Peripheral blood mononuclear cell (primary cell): ENCODE measurements around the gene PIAS2.

DNA sequence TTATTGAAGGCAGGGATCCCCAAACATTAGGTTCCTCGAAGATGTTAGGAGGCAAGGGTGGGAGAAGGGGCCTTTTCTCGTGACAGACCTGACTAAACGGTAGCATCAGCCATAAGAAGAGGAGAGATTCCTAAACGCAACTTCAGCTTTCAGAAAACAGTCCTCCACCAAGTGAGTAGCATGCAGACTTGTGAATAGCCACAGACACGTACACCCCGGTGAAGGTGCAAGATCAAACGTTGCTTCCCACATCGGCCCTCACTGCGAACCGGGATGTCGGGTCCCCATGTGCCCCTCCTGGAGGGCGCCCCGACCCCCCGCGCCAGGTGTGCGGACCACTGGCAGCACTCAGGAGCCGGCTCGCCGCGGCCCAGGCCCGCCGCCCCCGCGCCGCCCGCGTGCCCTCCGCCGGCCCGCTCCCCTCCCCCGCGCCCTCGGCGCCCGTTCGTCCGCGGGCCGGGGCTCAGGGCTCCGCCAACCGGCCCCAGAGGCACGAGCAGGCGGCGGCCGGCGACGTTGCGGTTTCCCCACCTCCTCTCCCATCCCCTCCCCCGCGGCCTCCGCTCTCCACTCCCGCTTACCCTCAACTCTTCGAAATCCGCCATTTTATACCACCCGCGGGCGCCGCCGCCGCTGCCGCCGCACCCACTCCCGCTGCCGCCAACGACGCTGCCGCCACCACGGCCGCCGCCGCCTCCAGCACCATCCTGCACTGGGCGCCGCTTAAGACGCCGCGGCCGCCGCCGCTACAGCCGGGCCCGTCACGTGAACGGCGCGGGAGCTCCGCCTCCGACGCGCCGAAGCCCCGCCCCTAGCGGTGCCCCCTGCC, at the start of gene PIAS2:
PIAS2 (minus strand) TSS at position 767 of the 829 bp plus-strand sequence.
- PRO-cap, 8 experiments = peak in 8 of 8 experiments; most common plus-strand start position 235 of the sequence (in 1); most common minus-strand start position 698 of the sequence (in 8)

DNA sequence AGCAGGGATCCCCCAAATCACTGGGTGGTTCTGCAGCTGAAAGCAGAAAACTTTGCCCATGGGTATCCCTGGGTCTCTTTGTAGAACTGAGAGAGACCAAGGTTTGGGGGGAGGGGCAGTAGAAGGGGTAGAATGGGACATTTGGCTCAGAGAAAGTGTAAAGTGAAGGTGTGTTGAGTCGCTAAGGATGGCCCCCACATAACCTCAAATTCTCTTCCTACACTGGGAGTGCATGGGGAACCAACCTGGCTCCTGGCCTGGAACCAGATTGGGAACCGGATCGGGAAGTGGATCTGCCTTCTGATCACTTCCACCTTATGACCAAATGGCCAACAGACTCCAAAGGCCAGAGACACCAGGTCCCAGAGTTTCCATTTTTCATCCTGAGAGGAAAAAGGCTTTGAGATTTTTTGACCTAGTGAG, 171.6 kb upstream of the SKOR2 start:
- PRO-cap, 8 experiments = peak in 1 of 8 experiments; most common plus-strand start position 281 of the sequence (in 1)

DNA sequence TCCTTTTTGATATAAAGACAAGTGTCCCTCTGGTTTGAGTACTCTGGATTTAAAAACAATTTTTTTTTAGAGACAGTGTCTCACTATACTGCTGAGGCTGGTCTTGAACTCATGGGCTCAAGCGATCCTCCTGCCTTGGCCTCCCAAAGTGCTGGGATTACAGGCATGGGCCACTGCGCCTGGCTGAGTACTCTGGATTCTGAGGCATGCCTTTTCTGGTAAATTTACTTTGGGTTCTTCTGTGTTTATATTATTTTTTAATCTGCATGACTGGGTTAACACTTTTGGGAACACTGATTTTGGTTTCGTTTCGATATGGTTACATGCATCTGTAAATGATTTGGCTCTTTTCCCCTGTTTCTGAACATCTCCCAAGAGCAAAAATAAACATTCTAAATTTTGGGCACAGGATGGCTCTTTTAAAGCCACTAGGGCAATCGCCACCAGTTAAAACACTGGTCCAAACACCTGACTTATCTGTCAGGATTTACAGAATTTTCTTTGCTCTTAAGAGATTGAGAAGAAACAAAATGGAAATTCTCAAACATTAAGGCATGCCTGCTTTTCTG, 113.0 kb downstream of the SMAD2 start:
- PRO-cap, 8 experiments = no peak in any of the 8 experiments

DNA sequence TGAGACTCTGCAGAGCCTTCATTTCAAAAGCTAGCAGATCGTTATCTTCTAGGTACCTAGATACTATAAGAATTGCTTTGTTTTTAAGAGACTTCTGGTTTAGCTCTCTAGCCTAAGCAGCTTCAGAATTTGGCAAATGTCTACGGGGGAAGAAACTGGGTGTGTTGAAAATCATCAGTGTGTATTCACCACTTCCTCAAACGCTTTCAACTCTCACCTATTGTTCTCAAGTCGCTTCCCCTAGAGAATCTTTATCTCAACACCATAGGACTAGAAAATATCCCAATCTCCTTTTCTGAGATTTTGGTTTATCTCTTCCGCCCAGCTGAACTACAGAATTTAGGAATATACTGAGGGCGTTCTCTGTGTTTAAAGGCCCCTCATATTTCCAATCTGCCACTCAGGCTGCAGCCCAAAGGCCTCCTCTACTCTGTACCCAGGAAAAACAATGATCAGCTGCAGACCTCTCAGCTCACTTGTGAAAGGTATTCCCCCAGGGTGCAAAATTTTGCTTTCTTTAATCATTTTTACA, 28.6 kb downstream of the SMAD2 start:
- PRO-cap, 8 experiments = no peak in any of the 8 experiments

GRCh38 chr18:47931774-47932180, 1.3 kb upstream of the SMAD2 start:
- PRO-cap, 8 experiments = peak in 2 of 8 experiments; most common plus-strand start chr18:47931865 (in 1); most common minus-strand start chr18:47931951 (in 1)

DNA sequence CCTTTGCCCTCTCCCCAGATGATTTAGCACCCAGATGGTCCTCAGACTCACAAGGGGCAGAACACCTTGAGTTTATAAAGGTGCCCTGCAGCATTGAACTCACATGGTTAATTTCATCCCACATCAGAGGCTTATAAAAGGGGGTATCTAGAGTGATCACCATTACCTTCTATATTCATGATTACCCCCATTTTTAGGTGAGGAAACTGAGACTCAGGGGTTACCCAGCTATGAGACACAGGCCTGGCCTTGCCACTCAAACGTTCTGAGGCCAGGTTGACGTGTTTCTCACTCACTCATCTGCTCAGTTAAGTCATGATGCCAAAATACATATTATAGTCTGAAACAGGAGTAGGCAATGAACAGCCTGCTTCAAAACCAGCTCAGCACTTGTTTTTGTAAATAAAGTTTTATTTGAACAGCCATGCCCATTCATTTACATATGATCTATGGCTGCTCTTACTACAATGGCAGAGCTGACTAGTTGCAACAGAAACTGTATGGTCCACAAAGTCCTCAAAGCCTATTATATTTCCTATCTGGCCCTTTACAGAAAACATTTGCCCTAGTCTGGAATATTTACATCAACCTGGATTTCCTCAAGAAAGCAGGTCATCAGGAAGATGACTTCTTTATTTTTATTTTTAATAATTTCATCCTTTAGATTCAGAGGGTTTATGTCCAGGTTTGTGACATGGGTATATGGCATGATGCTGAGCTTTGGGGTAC, 74.1 kb upstream of the SMAD2 start:
- PRO-cap, 8 experiments = no peak in any of the 8 experiments

GRCh38 chr18:48077611-48078057, 147.2 kb upstream of the SMAD2 start:
- PRO-cap, 8 experiments = no peak in any of the 8 experiments

DNA sequence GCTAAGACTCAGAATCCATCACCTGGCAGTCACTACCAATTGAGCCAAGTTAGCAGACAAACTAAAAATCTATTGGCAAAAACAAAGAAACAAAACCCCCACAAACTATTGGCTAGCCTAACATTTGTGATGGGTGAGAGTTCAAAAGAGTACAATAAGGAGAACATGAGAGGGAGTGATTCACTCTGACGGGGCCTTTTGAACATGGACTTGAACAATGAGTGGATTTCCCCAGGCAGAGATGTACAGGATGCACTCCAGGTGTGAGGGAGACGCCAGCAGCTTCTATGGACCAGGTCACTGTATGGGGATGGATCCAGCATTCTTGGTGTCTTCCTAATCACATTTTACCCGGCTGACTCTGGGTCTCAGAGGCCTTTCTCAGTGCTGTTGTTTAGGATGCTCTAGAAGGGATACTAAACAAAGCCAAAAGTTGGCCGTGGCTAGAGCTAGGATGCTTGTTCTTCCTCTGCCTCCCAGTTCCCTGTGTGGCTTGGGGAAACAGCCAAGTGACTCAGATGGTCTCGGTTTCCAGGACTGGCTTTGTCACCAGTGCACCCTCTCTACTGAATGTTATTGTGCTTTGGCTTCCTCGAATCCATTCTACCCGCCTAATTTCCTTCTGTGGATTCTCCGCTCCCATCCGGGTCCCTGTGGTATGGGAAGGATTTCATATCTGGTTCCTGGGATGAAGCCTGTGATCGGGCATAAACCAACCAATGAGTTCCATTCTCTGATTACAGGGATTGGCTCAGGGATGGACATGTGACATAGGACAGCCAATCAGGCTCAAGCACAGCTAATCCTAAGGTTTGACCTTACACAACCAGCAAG, 167.7 kb upstream of the SMAD2 start:
- PRO-cap, 8 experiments = no peak in any of the 8 experiments

DNA sequence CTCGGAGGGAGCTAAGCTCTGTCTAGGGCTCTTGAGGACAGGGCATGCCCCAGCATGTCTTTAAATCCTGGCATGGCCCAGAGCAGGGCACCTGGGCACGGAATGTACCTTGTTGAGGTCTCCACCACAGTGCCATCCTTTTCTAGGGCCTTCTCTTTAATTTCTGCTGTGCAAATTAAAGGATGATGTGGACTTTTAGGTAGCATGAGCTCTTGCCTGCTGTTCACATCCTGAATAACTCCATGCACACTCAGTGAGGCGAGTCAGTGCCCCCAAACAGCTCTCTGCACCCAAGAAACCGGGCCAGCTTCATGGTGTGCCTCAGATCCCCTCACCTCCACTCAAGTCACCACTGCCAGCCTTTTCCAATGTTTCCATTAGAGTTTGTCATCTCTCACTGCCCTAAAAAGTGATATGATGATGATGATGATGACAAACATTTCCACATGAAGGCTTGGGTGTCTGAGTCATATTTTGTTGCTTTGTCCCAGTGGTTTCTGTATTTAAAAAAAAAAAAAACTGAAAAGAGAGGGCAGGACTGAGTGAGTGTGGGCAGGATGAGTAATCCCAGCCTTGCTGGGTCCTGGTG, 78.9 kb downstream of the ZBTB7C start:
- PRO-cap, 8 experiments = no peak in any of the 8 experiments

- PRO-cap, 8 experiments = no peak in any of the 8 experiments
These were observed 1.8 kb downstream of the ZBTB7C start for GRCh38 chr18:48407438-48407780.

DNA sequence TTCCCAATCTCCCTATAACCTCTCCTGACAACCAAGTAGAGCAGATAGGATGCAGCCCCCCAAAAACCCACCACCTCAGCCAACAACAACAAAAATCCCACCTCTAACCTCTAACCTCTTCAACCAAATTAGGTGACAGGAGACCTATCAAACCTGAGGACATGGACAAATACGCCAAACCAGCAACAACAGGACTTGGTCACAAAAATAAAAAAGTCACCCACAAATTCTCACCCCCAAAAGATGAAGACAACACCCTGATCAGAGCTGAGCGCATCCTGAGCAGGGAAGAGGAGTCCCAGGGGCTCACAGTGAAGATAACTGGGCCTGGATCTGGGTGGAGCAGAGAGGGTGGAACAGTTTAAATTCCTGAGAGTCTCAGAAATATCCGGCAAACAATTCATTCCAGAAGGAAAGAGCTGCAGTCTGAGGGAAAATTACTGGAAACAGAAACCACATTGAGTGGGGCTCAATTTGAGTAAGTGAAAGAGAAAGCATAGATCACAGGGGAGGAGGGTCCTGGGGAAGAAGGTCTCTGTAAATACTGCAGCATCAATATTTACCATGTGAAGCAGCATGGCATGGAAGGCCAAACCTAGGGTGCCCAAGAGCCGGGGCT, 61.2 kb upstream of the ZBTB7C start:
- PRO-cap, 8 experiments = no peak in any of the 8 experiments

DNA sequence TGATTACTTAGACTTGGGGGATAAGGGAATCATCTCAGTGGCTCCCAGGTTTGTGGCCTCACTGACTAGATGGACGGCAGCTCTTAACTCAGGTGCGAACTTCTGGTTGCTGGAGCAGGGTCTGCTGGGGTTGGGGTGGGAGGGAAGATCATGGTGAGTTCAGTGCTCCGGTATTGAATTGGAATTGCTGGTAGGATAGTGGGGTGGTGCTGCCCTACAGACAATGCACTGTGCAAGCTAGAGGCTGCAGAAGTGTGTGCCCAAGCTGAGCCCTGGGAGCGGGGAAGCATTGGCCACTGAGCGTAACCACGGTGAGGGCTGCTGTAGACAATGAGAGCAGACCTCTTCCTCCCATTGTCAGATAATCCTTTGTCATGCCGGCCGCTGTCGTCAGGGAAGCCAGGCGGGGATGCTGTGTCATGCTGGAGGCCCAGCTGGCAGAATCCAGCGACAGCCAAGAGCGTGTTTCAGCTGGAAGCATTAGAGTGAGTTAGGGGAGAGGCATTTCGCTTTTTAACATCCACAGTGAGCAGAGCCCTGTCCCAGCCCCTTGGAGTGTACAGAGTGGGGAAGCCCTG, 6.8 kb downstream of the CTIF start:
- PRO-cap, 8 experiments = no peak in any of the 8 experiments

DNA sequence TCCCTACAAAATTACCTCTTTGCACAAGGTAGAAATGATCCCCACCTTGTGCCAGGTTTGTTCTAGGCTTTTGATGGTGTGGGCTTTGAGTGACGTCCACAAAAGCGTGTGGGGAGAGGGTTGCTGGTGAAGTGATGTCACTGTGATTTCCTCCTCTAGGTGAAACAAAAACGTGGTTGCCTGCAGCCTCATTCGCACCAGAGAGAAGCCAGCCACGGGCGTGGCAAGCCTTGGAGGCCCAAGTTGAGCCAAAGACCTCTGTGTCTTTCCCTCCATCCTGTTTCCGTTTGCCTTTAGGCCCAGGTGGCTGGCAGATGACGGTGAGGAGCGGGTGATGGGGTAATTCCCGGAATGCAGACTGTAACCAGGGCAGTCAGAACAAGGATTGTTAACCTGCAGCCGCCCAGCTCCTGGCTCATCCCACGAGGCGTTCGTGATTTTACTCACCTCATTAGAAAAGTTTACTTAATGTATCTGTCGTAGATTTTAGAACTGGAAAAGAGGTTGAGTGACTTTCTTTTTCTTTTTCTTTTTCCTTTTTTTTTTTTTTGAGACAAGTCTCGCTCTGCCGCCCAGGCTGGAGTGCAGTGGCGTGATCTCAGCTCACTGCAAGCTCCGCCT, 14.4 kb downstream of the CTIF start:
- PRO-cap, 8 experiments = no peak in any of the 8 experiments

GRCh38 chr18:48727502-48728197, 188.8 kb downstream of the CTIF start:
- PRO-cap, 8 experiments = no peak in any of the 8 experiments

- PRO-cap, 8 experiments = no peak in any of the 8 experiments
These were observed 200.2 kb downstream of the SMAD7 start for GRCh38 chr18:48750493-48750984.

DNA sequence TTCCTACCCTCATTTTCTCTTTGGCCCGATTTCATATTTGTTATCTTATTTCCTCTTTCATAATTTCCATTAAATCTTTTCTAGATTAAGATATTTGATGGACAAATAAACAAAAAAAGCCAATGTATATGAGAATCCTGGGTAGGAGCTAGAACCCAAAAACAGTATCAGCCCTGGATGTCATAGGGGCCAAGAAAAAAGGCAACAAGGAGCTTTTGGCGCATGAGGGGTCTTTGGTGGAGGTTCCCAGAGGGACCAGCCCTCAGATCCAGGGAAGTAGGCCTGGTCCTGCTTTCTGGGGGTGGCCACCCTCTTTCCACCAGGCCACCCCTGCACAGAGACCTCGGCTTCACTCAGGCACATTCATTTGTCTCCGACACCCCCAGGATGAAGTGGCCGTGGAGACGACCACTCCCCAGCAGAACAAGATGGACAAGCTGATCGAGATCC, 189.7 kb downstream of the SMAD7 start:
- PRO-cap, 8 experiments = no peak in any of the 8 experiments

DNA sequence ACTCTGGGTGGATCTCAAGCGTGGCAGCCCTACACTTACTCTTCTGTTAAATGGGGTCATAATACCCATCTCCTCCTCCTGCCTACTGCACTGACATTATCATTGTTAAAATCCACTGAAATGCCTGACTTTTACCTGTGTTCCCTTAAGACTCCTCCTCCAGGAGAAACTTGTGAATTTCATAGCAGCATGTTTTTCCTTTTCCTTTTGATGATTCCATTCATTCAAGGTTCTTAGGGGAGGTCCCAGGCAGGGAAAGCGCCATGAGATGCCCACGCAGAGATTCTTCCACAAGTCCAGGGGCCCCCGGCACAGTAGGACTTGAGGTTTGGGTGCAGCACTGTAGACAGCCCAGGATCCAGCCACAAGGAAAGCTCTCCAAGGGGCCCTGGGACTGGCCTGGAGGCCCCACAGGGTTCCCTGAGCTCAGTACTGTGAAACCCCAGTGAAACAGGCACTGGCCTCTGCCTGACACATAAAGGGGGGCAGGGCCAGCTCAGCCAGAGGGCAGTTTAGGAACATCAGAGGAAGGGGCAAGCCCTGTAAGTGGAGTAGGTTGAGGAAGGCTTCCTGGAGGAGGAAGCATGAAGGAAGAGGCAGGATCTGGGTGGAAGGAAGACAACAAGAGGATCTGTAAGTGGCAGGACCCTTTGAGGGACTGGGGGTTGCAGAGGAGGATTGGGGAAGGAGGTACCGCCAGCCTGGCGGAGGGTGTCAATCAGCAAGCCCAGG, 175.4 kb downstream of the SMAD7 start:
- PRO-cap, 8 experiments = no peak in any of the 8 experiments

DNA sequence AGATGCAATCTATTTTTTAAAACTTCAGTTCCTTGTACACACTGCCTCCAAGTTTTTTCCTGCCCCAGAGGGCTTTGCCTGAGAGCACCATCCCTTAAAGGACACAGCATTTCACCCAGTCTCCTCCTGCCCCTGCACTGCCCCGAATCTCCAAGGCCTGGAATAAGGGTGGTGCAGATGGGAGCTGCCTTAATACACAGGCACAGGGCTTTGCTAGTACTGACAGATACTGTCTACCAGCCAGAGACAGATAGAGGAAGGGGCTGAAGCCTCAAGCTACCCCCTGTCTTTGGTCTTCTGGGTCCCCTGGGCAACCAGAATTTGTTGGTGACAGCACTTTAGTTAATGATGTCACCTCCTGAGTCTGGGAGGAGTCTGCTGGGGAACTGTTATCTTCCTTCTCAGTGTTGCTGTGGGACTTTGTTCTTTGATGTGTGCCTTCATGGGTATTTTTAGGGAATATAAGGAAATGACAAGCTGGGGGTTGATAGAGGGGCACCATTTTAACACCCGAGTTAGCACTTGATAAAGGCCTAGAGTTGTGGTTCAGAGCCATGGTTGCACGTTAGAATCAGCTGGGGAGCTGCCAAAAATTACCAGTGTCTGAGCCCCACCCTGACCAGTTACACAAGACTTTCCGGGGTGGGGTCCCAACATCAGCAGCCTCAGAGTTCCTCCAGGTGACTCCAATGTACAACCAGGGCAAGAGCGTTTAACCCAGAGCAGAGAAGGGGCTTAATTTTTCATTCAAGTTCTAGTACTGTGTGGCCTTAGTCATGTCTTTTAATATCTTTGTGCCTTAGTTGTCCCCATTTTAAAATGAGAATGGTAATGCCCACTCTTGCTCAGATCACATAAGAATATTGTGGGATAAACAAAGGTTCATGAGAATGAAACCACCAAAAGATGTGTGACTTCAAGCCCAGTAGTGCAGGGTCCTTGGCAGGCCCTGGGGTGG, 136.8 kb downstream of the SMAD7 start:
- PRO-cap, 8 experiments = peak in 8 of 8 experiments; most common plus-strand start position 902 of the sequence (in 8); most common minus-strand start position 228 of the sequence (in 2)

DNA sequence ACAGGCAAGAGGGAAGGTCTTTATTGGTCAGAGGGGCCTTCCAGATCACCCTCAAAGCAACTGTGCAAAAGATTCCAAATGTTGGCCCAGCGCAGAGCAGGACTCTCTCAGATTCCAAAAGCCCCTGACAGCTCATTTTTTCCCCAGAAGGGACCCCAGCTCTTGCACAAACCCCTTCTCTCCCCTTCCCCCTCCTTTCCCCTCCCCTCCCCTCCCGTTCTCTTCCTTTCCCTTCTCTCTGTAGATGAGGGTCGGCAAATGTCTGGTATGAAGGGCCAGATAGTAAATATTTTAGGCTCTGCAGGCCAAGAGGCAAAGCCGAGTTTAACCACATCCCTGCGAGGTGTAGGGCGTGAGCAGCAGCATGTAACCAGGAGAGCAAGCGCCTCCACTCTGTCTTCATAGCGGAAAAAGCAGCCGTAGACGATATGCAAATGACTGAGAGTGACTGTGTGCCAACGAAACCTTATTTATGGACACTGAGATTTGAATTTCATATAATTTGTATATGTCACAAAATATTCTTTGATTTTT, 116.9 kb downstream of the SMAD7 start:
- PRO-cap, 8 experiments = peak in 5 of 8 experiments; most common plus-strand start position 402 of the sequence (in 3); most common minus-strand start position 373 of the sequence (in 3)

- PRO-cap, 8 experiments = no peak in any of the 8 experiments
These were observed 90.8 kb downstream of the SMAD7 start for GRCh38 chr18:48859639-48860784.